Cardiac ventricle fibroblast (primary cell): ENCODE data around the genes COPE and GMIP.

DNA sequence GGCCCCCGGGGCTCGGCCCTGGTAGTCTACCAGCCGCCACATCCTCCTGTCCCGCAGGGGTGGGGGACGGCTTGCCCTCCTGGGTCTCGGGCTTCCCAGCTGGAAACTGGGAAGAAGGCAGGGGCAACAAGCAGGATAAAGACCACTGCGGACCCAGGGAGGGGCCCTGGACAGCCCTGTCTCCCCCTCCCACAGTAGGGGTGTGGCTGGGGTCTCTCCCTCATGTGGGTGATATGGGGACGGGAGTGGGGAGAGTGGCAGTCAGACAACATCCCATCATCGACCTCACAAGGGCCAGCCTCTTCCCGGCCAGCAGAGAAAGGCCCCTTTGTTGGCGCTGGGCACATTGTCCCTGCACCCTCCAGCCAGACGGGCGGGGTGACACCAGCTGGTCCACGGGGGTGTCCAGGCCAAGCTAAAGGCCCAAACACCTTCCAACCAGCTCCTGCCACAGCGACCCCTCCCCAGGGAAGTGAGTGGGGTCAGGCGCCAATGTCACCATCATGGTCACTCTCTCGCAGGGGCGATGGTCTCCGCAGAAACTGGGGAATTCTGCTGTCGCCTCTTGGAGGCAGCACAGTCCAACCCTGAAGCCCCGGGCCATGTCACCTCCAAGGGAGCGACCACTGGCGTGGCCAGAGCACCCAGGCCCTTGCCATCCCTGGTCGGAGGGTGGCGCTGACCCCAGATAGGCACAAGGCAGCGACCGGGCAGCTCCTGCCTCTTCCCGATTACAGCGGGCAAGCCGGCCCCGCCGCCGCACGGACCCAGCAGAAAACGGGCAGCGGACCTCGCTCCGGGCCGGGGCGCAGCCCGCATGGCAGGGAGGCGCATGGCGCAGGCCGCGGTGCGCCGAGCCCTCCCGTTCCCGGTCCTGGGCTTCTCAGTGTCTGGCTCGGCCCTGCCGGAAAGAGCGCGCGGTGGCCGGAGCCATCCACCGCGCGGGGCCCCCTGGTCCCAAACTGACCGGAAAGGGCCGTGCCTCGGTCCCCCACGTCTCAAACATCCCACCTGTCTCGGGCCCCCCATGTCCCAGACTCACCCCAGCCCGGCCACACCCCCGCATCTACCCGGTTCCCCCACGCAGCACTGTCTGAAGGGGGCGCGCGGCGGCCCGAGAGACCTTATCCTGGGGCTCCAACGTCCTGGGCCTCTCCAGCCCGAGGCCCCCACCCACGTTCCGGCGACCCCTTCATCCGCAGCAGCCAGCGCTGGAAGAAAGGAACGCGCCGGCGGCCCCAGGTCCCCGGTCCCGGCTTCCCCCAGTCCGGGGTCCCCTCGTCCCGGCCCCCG, 992 bp downstream of the CERS1 start:
- RAMPAGE, long total RNA, result no peak

GRCh38 chr19:18918868-18920190, at the start of gene COPE:
Gene COPE (minus strand): TSS chr19:18919387.
- RAMPAGE, long total RNA, result start-site peak on the minus strand at chr19:18919354-18919385, 397 and 212 reads in 2 replicates

- RAMPAGE, long total RNA, result no peak
Observed at GRCh38 chr19:19060858-19061171, 3.0 kb upstream of the SLC25A42 start.

DNA sequence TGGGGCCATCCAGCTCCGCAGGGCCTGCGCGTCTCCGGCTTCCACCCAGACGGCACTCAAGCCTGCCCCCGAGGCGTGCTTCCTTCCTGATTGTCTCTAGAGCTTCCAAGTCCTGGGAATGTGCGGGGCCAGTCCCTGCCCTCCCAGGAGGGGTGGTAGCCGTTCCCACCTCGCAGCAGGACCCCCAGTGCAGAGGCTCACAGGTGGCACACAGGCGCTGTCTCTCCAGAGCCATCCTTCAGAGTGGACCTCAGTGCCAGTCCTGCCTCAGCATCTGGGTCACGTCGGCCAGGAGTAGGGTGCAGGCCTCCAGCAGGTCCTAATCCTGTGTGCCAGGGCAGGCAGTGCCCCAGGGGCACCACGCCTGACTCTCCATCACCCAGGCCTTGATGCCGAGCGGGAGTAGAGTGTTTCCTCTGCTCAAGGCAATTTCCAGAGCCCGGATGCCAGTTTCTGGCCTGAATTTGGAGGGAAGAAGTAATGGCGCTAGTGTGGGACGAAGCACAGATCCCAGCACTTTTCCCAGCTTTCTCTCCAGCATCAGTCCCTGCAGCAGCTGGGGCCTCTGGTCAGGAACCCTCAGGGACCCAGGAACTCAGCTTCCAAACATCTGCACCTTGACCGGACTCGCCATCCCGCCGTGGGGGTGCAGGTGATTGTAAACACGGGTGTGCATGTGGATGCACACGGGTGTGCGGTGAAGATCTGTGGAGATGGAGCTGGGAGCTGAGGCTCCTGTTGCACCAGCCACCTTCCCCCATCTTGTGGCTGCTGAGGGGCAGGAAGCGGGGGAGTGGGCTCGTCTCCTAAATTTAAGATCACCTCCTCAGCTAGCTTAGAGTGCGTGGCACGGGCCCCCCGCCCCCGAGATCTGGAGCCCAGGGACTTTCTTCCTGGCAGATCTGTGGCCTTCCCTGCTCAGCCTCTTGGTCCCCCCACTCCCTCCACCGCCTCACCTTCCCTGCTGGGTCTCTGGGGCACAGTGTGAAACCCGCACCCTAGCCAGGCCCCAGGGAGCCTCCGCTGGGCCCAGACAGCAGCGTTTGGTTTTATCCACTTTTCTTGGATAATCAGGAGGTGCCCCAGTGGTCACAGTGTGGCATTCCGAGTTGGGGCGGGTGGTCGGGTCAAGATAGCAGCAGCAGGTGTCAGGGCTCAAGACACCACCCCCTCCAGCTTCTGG, 35.6 kb downstream of the MAU2 start:
- RAMPAGE, long total RNA, result no peak

DNA sequence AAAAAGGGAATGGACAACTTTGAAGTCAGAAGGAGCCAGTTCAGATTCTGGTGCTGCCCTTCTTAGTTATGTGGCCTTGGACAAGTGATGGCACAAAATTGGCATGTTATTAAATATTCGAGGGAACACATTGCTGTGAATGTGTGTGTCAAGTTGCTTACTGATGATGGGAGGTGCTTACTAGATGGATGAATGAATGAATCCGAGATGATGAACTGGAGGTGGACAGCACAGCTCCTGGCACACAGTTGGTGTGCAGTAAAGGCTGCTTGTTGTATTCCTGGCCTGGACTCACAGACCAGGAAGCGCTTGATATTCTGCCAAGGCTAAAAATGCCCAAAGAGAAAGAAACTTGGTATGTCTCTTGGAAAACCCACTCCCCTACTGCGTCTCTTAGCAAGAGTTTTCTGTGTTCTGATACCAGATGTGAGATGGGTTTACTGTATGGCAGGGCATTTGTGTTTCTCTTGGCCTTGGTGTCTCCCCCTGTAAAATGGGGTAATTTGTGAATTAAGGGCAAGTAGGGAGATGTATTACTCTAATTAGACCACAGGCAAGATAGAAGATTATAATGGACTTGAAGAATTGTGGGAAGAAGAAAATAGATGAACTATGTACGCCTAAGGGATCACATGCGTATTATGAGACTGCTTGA, 15.2 kb upstream of the GATAD2A start:
- RAMPAGE, long total RNA, result no peak

GRCh38 chr19:19406398-19406658, 853 bp downstream of the GATAD2A start:
- RAMPAGE, long total RNA, result no peak

- RAMPAGE, long total RNA, result no peak
Observed at GRCh38 chr19:19459639-19460070, 54.2 kb downstream of the GATAD2A start.

- RAMPAGE, long total RNA, result no peak
Observed at GRCh38 chr19:19488031-19489016, 27.0 kb downstream of the TSSK6 start.

- RAMPAGE, long total RNA, result no peak
Observed at GRCh38 chr19:19492105-19492653, 23.2 kb downstream of the TSSK6 start.

- RAMPAGE, long total RNA, result no peak
Observed at GRCh38 chr19:19503711-19504031, 11.7 kb downstream of the TSSK6 start.

DNA sequence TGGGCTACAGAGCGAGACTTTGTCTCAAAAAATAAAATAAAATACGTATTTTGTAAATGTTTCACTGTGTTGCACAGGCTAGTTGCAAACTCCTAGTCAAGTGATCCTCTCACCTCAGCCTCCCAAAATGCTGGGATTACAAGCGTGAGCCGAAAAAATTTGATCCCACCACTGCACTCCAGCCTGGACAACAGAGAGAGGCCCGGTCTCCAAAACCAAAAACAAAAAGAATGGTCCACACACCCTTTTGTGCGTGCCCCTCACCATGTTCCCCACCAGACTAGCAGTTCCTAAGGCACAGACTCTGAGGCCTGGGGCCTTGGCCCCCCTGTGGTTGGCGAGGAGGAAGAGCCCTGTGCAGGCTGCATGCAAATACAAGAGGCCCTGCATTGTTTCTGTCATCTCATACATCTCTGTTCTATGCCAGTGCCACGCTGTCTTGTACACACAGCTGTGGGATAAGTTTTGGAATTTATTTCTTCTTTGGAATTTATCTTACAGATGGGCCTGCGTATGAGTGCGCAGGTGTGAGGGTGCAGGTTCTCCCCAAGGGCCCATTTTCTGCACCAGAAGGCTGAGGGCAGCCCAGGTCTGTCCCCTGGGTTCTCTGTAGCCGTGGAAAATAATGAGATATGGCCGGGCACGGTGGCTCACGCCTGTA, 4.7 kb upstream of the YJEFN3 start:
- RAMPAGE, long total RNA, result no peak

DNA sequence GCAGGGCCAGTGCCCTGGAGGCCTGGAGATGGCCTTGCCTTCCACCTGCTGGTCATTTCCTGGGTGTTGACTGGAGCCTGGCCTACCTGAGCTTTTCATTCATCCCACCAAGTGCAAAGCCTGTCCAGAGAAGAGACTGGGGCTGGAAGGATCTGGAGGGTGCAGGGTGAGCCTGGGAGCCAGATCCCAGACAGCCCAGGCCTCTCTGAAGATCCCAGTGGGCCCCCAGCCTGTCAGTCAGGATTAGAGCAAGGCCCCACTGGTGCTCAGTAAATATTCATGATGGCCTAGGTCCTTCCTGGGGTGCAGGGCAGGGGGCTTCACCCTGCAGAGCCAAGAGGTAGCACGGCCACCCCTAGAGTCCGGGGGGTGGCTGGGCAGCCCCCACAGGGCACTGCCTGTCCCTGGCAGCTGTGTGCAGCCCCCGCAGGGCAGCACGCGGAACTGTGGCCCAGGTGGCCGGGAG, 3.3 kb upstream of the YJEFN3 start:
- RAMPAGE, long total RNA, result no peak

DNA sequence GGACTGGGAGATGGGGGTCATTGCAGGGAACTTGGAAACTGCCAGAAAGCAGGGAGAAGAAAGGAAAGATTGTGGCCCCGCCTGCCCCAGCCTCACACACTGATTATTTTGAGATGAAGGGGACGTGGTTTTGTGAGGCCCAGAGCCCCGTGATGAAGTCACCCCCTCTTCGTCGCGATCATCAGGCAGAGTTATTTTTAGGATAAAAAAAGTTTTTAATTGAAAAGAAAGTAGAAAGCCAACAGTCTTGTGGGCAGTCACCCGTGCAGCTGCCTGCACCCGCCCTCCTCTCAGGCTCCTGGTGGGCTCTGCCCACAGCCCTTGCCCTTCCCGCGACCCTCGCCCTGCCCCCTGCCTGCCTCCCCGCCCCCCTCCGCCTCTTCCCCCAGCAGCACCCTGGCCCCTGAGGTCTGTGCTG, 1.9 kb upstream of the YJEFN3 start:
- RAMPAGE, long total RNA, result no peak

- RAMPAGE, long total RNA, result no peak
Observed at GRCh38 chr19:19538545-19538874, 445 bp downstream of the CILP2 start.

DNA sequence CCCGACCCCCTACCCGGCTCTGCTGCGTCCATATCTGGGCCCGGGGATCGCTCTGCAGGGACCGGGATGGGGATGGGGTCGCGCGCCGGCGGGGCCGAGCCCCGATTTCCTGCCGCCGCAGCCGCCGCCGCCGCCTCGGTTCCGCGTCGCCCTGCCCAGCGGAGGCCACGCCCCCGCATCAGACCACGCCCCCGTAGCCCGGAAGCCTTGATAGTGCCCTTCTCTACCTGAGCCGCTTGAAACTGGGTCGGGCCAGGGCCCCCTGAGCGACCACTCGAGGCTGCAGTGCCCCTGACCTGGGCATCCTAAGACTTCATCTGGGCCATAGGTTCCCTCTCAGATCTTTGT, at the start of gene GMIP:
TSS of gene GMIP (minus strand) at position 160 of the 348 bp plus-strand sequence.
- RAMPAGE, long total RNA, result no peak

- RAMPAGE, long total RNA, result no peak
Observed at GRCh38 chr19:19653631-19654337, 9.7 kb downstream of the ATP13A1 start.

DNA sequence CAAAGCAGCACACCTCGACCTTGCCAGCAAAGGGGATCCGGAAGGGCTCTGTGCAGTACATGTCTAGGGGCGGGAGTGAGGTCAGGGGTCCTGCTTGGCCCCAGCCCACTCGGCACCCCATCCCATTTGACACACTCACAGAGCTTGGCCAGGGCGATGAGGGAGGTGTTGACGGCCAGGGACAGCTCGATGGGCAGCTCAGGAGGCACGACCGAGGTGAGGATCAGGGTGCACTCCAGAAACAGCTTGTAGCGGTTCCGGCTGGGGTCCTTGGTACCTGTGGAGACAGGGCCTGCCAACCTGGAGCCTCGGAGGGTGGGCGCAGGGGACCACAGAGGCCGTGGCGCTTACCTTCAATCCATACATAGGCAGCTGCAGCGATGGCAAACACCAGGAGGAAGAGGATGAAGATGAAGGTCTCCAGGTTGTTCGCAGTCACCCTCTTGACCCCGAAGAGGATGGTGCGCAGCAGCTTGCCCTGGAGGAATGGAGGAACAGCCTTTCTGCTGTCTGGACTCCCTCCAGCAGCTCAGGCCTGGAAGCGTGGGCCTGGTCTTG, 8.2 kb downstream of the ATP13A1 start:
- RAMPAGE, long total RNA, result no peak

DNA sequence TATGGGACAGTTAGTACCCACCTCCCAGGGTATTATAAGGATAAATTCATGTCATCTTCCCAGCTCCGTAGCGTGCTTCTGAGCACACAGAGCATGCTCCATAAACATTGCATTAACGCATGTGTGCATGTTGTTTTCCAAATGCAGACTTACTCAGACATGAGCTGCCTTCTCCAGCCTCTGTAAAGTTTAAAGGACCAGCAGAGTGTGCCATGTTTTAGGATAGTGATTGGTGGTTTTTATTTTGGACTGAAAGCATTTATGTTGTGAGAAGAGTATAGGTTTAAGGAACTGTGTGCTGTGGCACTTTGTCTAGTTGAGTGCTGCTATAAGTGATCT, 34.6 kb downstream of the ZNF506 start:
- RAMPAGE, long total RNA, result no peak

- RAMPAGE, long total RNA, result no peak
Observed at GRCh38 chr19:20167645-20168118, 668 bp downstream of the ZNF486 start.

GRCh38 chr19:20564015-20564398, 1.6 kb downstream of the ZNF737 start:
- RAMPAGE, long total RNA, result no peak